ENCODE data around the genes FOXG1 and DTD2.

DNA sequence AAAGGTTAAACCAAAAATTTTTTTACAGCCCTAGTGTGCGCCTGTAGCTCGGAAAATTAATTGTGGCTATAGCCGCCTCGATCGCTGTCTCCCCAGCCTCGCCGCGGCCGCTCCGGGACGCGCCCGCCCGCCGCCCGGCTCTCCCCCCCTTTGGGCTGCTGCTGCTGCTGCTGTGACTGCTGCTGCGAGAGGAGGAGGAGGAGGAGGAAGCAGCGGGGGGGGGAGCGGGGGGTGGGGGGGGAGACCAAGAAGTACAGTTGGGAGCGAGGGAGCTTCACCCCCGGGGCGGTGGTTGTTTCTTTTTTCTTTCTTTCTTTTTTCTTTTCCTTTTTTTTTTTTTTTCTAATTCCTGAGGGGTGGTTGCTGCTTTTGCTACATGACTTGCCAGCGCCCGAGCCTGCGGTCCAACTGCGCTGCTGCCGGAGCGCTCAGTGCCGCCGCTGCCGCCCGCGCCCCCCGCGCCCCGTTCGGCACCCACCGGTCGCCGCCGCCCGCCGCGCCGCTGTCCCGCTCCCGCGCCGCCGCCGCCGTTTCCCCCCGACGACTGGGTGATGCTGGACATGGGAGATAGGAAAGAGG lies at the start of gene FOXG1:
Gene FOXG1, plus strand, starts transcription at position 59 of the 579 bp plus-strand sequence.
- PRO-cap, 2 experiments, result peak in 1 of 2 experiments; most common plus-strand start position 59 of the sequence (in 1)
- RAMPAGE, long total RNA, 5 experiments, result no peak in any of the 5 experiments

GRCh38 chr14:30654905-30655706 lies 33.0 kb downstream of the SCFD1 start:
- PRO-cap, 2 experiments, result no peak in any of the 2 experiments
- RAMPAGE, long total RNA, 5 experiments, result no peak in any of the 5 experiments

DNA sequence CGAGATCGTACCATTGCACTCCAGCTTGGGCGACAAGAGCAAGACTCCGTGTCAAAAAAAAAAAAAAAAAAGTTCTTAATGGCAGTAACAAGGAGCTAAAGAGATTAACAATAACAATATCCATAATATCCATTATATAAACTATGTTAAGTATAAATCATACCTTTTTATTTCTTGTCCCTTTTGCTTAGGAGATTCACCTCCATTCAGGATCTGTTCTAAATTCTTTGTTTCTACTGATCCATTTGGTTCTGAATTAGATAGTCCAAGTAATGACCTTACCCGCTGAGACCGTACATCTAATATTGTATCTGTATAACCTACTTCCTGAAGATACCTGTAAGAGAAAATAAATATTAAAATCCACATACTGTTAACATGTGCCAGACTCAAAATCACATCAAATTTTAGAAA lies 72.6 kb downstream of the COCH start:
- PRO-cap, 2 experiments, result no peak in any of the 2 experiments
- RAMPAGE, long total RNA, 5 experiments, result no peak in any of the 5 experiments

GRCh38 chr14:30969761-30970593 lies 55.5 kb upstream of the AP4S1 start:
- PRO-cap, 2 experiments, result no peak in any of the 2 experiments
- RAMPAGE, long total RNA, 5 experiments, result no peak in any of the 5 experiments

DNA sequence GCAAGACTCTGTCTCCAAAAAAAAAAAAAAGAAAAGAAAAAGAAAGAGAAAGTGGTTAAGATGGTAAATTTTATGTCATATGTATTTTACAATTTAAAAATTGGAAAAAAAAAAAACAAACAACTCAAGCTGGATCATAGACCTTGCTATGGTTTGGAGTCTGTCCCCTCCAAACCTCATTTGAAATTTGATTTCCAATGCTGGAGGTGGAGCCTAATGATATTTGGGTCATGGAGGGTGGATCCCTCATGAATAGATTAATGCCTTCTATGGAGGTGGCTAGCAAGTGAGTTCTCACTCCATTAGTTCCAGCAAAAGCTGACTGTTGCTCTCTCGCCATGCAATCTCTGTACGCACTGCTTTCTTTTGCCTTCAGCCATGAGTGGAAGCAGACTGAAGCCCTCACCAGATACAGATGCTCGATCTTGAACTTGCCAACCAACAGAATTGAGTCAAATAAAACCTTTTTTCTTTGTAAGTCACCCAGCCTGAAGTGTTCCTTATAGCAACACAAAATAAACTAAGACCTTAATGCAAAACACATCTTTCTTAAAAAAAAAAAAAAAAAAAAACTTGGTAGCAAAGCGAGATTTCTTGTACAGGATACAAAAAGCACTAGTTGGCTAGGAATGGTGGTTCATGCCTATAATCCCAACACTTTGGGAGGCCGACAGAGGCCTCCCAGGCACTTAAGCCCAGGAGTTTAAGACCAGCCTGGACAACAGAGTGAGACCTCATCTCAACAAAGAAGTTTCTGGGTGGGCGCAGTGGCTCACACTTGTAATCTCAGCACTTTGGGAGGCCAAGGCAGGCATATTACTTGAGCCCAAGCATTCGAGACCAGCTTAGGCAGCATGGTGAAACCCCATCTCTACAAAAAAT lies 22.0 kb upstream of the AP4S1 start:
- PRO-cap, 2 experiments, result no peak in any of the 2 experiments
- RAMPAGE, long total RNA, 5 experiments, result no peak in any of the 5 experiments

DNA sequence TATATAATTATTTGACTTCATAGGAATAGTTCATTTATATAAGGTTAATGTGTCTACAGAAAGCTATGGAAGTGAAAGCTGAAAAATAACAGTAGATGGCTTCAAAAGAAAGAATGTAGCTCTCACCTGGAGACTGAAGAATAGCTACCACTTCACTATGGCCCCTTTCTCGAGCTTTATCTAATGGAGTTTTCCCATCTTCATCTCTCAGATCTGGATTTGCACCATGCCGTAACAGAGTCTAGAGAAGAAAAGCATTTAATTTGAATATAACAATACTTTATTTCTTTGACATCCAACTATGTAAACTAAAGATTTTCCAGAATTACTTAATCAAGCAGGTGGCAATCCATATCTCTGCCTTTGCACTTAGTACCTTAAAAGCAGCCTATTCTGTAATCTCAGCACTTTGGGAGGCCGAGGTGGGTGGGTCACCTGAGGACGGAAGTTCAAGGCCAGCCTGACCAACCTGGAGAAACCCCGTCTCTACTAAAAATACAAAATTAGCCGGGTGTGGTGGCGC lies 38.3 kb downstream of the HECTD1 start:
- PRO-cap, 2 experiments, result no peak in any of the 2 experiments
- RAMPAGE, long total RNA, 5 experiments, result no peak in any of the 5 experiments

DNA sequence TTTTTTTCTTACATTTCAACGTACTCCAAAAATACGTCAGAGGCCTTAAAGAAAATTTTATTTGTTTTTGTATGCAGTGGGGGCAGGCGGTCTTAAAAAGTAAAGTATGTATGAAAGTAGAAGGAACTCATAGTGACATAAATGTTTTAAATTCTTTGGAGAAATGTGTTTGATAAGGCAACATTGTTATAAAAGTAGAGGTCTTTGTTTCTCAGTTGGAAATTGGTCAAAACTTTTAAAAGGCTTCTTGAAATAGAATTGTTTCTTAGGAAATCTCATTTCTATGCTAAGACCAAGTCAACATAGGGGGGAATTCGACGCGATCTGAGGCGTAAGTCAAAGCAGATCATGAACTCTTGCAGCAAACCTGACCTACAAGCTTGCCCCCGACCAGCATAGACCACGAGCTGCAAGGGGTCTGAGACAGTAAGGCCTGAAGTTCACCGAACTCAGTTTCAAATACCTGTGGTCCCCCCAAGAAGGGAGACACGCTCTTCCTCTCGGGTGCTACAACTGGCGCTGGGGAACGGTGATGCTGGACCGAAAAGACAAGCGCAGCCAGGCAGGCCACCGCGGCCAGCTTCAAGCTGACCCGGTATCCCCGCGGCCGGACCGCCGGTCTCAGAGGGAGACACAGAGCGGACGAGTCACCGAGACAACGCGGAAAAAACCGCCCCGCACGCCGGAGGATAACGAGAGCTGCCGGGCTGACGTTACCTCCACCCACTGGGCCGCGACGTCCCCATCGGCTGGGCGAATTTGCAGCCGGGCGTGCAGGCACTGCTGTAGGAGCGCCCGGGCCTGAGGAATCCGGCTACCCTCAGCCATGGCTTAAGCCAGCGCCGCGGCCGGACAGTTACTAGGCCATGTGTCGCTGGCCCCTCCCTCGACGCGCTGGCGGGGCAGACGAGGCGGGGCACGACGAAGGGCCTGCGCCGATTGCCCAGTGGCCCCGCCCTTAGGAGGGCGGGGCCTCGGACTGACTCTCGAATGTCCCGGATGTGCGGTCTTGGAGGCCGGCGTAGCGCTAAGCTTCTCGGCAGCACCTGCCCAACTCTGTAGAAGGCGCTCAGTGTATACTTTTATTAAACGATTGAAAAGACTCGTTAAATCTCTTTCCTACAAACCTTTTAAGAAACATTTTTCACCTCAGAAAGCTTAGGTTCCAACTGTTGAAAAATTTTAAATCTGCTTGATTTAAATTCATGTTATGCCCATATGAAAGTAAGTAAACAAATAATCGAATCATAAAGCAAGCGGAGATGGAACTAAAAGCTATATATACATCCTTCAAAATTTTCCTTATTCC lies at the start of gene DTD2:
Gene DTD2, minus strand, starts transcription at position 941 of the 1,309 bp plus-strand sequence.
- PRO-cap, 2 experiments, result peak in 2 of 2 experiments; most common plus-strand start position 1,019 of the sequence (in 2); most common minus-strand start position 828 of the sequence (in 1)
- RAMPAGE, long total RNA, 5 experiments, result start-site peak on the minus strand in 4 of 5 experiments, centred at positions 860 to 867 of the sequence, 107 to 383 reads per replicate

GRCh38 chr14:31854621-31854836 lies 222.6 kb upstream of the ARHGAP5 start:
- PRO-cap, 2 experiments, result no peak in any of the 2 experiments
- RAMPAGE, long total RNA, 5 experiments, result no peak in any of the 5 experiments

- PRO-cap, 2 experiments, result peak in 2 of 2 experiments; most common plus-strand start chr14:32077078 (in 2); most common minus-strand start chr14:32076823 (in 1)
- RAMPAGE, long total RNA, 5 experiments, result start-site peak on the plus strand in 3 of 5 experiments, at chr14:32076975-32077041 at its widest, 111 to 278 reads per replicate
Observed at GRCh38 chr14:32076732-32077206, 335 bp upstream of the ARHGAP5 start.

GRCh38 chr14:32155652-32156586 lies 78.8 kb downstream of the ARHGAP5 start:
- PRO-cap, 2 experiments, result no peak in any of the 2 experiments
- RAMPAGE, long total RNA, 5 experiments, result no peak in any of the 5 experiments

DNA sequence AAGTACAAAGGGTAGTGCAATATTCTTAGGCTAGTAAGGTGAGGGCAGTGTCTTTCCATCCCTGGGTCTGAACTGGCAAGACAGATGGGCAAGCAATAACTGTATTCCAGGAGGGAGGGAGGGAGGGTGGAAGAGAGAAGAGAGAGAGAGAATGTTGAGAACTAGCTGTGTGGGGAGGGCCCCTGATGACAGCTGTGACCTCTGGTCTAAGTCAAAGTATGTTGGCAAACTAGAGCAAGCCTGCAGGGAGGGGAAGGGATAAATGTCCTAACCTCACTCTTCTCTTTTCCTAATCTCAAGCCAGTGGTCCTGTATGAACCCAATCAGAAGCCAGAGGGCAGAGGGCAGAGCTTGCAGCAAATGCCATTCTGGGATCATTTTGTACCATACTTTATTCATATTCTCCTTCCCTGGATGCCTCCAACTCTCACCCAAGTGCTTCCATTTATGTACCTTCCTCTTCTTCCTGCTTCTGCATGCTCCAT lies 75.8 kb downstream of the AKAP6 start:
- PRO-cap, 2 experiments, result no peak in any of the 2 experiments
- RAMPAGE, long total RNA, 5 experiments, result no peak in any of the 5 experiments

DNA sequence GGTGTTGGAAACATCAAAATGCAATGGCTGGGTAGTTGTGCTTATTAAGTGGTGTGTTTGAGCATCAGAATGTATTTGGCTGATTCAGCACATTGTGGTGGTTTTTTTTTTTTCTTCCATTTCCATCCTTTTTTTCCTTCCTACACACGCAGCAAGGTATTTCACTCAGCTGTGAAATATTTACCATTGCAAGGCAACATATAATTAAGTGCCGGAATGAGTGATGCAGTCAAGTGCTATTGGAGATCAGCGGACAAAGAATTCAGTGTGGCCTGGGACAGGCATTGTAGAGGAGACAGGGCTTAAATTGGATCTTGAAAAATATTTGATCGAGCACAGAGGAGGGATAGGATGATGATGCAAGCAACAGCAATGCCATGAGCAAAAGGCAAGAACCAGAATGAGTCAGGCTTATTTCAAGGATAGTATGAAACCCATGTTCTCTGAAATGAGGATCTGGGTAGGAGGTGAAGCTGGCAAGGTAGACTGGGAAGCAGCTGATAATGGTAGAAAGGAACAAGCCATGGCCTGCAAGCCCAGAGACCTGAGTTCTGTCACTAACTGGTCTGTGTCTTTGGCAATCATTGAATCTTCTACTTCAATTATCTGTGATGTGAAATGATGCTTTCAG lies 178.5 kb downstream of the AKAP6 start:
- PRO-cap, 2 experiments, result no peak in any of the 2 experiments
- RAMPAGE, long total RNA, 5 experiments, result no peak in any of the 5 experiments

GRCh38 chr14:33940513-33941012 lies 10.3 kb downstream of the EGLN3 start:
- PRO-cap, 2 experiments, result no peak in any of the 2 experiments
- RAMPAGE, long total RNA, 5 experiments, result no peak in any of the 5 experiments

GRCh38 chr14:33949199-33949935 lies 1.5 kb downstream of the EGLN3 start:
- PRO-cap, 2 experiments, result no peak in any of the 2 experiments
- RAMPAGE, long total RNA, 5 experiments, result no peak in any of the 5 experiments

- PRO-cap, 2 experiments, result no peak in any of the 2 experiments
- RAMPAGE, long total RNA, 5 experiments, result no peak in any of the 5 experiments
Observed at GRCh38 chr14:34018056-34018499, 67.2 kb upstream of the EGLN3 start.

DNA sequence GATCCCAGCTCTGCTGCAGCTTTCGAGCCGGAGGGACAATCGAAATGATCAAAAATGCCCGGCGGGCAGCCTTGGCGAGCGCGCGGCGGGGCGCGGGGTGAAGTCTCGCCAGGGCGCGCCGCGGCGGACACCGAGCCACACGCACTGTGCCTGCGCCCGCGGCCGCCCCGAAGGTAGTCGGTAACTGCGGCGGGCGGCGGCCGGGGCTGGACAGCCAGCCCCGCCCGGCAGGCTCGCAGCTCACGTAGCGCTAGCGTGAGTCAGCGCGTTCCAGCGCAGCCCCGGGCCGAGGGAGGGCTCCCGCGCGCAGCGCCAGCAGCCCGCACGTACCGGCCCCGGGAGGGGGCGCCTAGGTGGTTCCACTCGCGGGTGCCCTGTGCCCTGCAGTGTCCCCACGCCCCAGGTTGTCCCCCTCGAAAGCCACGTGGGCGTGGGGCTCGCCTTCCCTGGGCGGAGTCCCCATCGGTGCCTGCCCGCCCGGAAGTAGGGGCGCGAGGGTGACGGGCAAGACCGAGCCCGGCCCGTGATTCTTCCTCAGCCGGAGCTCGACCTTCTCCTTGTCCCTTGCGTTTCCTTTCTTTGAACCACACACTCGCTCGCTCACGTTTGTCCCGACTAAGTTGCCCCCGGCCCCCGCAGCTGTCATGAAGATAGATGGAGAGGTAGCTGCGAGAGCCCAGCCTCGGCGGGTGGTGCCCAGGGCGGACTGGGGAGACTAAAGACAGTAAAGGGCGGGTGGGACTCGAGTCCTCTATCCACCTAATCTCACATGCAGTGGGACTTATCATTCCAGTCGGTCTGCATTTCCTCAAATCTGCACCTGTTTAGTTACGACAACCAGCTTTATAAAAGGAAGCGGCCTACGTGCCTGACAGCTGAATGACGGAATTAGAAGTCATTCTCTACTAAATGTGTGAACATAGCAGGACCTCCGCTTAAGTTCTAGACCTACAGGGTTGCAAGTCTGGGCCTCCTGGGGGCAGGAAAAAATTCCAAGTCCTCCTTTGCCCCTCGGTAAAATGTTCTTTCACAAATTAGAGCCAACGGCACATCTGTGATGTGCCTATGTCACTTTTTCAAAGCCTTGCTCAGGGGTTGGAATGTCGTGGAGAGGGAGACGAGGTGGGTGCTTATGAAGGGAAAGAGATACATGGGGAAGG lies 109.6 kb upstream of the EGLN3 start:
- PRO-cap, 2 experiments, result peak in 2 of 2 experiments; most common plus-strand start position 273 of the sequence (in 2); most common minus-strand start position 179 of the sequence (in 2)
- RAMPAGE, long total RNA, 5 experiments, result no peak in any of the 5 experiments

DNA sequence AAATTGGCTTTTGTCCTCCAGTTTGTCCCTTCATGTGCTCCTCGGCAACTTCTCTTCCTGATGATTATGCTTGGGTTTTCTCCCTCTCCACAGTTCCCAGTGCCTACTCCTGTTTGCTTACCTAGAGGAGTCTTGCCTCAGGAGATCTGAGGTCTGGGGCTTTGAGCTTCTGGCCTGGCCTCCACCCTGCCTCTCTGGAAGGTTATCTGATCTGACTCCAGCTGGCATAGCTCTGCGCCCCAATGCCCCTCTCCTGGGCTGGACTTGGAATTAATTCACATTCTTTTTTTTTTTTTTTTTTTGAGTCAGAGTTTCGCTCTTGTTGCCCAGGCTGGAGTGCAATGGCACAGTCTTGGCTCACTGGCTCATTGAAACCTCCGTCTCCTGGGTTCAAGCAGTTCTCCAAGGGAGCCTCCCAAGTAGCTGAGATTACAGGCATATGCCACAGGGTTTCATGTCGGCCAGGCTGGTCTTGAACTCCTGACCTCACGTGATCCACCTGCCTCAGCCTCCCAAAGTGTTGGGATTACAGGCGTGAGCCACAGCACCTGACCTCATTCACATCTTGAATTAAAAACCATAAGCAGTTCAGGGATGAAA lies 33.5 kb downstream of the CFL2 start:
- PRO-cap, 2 experiments, result no peak in any of the 2 experiments
- RAMPAGE, long total RNA, 5 experiments, result no peak in any of the 5 experiments

DNA sequence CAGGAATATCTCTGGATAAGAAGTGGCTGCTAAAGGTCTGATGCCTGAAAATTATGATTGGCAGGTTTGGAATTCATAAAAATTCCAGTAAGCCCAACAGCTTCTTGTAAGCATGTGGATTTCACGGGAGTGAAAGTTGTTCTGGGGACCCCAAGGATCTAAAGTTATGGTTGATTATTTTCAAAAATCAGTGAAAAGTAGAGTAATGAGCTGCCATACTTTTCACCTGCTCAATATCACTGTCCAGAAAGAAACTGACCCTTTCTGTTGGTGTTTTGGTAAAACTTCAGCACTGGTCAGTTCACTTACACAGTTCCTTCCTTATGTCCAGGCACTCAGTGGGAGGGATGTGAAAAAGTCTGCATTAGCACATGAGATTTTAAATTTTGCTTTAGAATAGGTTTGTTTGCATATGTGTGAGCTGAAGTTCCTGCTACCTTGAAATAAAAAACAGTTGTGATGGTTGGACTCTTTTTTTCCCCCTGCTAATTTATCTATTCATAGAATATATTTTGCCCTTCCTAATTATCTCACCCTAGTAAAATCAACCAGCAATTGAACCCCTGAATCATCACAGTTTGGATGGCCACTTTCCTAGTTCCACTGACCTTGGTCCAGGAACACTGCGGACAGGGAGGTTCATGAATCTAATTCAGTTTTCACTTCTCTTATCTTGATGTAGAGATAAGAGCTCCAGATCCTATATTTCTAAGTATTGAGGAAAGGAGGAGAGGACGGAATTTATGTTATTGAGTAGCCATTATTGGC lies 25.8 kb downstream of the CFL2 start:
- PRO-cap, 2 experiments, result no peak in any of the 2 experiments
- RAMPAGE, long total RNA, 5 experiments, result no peak in any of the 5 experiments

DNA sequence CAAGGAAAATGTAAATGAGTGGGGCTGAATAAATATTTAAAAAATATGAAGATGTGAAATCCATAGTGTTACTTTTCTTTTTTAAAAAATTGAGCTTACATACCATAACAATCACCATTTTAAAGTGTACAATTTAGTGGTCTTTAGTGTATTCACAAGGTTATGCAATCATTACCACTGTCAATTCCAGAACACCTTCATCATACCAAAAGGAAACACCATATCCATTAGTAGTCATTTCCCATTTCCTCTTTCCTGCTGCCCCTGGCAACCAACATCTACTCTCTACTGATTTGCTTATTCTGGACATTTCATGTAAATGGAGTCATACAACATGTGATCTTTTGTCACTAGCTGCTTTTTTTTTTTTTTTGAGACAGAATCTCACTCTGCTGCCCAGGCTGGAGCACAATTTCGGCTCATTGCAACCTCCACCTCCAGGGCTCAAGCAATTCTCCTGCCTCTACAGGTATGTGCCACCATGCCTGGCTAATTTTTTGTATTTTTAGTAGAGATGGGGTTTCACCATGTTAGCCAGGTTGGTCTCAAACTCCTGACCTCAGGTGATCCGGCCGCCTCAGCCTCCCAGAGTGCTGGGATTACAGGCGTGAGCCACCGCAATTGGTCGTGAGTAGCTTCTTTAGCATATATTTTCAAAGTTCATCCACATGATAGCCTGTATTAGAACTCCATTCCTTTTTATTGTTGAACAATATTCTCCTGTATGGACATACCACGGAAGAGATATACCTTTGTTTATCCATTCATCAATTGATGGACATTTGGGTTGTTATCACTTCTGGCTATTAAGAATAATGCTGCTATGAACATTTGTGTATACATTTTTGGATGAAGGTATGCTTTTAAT lies 67.0 kb upstream of the CFL2 start:
- PRO-cap, 2 experiments, result no peak in any of the 2 experiments
- RAMPAGE, long total RNA, 5 experiments, result no peak in any of the 5 experiments

- PRO-cap, 2 experiments, result no peak in any of the 2 experiments
- RAMPAGE, long total RNA, 5 experiments, result no peak in any of the 5 experiments
Observed at GRCh38 chr14:34785759-34786126, 71.3 kb upstream of the CFL2 start.